ENCODE measurements around the gene TFF1.

GRCh38 chr21:42221385-42222595, 2.9 kb downstream of the ABCG1 start:
- RAMPAGE, total RNA: no peak

DNA sequence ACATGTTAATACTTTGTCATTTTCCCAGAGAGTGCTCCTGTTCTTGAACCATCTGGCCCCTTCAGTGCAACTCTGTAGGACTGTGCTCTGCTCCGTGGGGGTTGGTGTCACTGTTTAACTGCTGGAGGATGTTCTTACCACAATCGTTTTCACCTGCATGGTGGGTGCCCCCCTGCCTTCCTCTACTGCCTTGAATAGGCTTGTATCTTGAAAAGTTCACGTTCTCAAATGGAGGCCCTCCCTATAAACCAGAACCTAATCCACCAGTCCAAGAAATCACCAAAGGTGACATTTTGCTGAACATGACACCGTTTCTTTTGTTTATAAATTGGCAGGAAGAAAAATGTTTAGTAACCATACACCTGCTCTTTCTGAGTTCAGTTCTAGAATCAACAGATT, 13.6 kb downstream of the ABCG1 start:
- RAMPAGE, total RNA: no peak

DNA sequence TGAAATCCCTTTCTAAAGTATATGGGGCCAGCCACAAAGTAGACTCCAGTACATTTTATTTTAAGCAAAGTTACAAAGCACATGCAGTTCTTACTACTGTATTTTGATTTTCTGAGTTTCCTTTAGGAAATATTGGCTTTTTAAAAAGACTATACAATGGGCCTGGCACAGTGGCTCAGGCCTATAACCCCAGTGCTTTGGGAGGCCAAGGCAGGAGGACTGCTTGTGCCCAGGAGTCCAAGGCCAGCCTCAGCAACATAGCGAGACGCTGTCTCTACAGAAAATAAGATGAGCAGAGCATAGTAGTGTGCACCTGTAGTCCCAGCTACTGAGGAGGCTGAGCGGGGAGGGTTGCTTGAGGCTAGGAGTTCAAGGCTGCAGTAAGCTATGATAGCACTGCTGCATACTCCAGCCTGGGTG, 23.1 kb downstream of the ABCG1 start:
- RAMPAGE, total RNA: no peak

DNA sequence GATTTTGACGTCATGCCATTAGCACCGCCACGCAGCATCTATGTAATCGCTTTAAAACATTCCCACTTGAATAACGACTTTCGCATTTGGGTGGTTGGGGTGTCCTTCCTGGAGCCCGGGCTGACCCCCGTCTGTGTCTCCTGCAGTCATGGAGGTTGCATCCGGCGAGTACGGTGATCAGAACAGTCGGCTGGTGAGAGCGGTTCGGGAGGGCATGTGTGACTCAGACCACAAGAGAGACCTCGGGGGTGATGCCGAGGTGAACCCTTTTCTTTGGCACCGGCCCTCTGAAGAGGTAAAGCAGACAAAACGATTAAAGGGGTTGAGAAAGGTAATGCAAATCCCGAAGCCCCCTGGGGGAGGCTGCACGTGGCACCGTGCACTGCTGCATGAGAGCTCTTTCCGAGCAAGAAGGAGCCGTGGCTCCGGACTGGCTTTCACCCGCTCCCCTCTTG, 27.4 kb downstream of the TFF3 start:
- RAMPAGE, total RNA: no peak

DNA sequence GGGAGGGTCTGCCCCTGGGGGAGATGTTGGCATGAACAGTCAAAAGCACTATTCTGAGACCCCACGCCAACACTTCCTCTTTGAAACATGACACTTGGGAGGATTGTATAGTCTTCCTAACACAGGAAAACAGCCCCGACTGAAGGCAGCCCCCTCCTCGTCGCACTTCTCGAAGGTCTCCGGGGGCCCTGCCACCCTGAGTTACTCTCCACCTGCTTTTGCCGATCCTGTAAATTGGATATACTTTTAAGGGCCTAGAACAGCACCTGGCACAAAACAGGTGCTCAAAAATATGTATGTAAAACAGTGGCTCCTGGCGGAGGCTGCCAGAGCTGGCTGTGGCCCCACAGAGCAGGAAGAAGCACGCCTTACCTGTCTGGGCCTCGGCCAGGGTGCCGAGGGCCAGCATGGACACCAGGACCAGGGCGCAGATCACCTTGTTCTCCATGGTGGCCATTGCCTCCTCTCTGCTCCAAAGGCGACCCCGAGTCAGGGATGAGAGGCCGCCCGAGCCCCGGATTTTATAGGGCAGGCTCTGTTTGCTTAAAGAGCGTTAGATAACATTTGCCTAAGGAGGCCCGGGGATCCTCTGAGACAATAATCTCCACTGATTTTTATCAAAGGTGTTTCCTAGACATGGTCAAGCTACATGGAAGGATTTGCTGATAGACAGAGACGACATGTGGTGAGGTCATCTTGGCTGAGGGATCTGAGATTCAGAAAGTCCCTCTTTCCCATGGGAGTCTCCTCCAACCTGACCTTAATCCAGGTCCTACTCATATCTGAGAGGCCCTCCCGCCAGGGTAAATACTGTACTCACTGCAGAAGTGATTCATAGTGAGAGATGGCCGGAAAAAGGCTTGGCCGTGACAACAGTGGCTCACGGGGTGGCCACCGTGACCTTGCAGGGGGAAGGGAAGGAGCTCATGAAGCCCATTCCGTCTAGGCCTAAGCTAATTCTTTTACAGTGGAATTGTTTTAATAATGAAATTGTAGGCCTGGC, at the start of gene TFF1:
Gene TFF1, minus strand, starts transcription at position 497 of the 1,003 bp plus-strand sequence.
- RAMPAGE, total RNA: no peak

- RAMPAGE, total RNA: no peak
Observed at GRCh38 chr21:42370432-42371014, 4.2 kb upstream of the TFF1 start.

GRCh38 chr21:42375994-42376914, 9.9 kb upstream of the TFF1 start:
- RAMPAGE, total RNA: no peak

- RAMPAGE, total RNA: no peak
Observed at GRCh38 chr21:42414940-42415576, 11.4 kb downstream of the UBASH3A start.

DNA sequence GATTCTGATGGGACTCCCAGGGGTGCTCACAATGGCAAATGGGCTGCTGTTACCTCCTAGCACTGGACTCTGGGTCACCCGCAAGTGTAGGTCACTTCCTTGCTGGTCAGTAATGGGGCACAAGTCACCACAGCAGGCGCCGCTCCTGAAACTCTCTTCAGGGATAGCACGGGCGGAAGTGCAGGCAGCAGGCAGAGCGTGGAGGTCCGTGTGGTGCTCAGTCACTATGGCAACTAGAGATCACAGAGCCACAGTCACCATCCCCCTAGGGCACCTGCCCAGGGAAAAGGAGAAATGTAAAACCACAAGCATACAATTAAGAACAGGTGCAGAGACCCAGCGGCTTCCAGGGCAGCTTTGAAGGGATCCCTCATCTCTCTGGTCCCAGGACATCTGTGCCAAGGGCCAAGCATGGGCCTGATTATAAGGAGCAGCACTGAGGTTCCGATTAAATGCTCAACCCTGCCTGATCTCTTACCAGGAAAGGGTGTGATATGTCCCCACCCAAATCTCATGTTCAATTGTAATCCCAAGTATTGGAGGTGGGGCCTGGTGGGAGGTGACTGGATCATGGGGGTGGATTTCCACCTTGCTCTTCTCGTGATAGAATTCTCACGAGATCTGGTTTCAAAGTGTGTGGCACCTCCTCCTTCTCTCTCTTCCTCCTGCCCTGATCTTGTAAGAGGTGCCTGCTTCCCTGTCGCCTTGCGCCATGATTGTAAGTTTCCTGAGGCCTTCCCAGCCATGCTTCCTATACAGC, 35.1 kb downstream of the RSPH1 start:
- RAMPAGE, total RNA: no peak

DNA sequence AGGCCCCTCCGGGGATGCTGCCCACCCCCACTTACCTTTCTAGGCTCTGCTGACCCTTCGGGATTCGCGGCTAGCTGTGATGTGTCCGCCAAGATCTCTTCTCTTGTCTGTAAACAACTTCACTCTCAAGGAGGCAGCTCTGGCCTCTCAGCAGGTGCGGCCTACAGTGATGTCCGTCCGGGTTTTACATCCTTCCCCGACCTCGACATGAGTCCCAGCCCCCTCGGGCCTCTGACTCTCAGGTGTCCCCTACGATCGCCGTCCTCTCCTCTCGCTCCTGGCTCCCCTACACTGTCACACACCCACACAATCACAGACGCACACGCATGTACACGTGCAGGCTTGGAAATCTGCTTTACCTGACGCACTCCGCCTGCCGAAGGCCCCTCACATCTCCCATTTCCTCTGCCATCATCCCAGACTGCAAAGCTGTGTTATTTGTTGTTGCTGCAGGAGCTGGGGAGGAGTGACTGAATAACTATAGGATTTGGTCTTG, 804 bp upstream of the RSPH1 start:
- RAMPAGE, total RNA: no peak

DNA sequence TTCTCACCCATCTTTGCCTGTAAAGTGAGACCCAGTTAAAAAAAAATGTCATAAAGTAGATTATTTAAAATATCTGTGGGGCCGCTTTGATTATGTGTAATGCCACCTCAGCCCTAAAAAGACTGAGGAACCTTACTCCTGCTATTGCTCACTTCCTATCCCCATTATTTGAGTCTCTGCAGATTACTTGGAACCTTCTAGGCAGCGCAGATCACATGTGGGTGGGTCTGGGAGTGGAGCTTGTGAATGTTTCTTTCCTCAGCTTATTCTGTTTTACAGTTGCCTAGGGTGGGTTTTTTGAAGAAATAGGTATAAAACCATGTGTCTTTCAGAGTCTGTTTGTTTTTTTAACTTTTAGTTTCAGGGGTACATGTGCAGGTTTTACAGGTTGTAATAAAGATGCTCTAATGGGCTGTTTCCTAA, 1.7 kb downstream of the SLC37A1 start:
- RAMPAGE, total RNA: no peak

GRCh38 chr21:42527201-42528411, 14.0 kb downstream of the SLC37A1 start:
- RAMPAGE, total RNA: no peak

DNA sequence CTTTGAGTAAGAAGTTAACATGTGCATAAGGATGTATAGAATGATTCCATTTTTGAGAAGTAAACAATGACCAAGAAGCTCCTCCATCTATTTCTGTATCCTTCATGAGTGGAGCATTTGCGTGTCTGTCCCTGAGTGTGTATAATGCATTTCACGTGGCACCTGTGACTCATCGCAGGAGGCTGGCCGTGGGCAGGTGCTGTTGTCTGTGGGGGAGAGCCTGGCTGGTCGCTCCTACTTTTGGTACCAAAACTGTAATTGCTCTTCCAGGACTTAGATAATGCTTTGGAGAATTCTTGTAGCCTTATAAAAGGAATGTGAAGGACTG, 16.5 kb downstream of the SLC37A1 start:
- RAMPAGE, total RNA: no peak

DNA sequence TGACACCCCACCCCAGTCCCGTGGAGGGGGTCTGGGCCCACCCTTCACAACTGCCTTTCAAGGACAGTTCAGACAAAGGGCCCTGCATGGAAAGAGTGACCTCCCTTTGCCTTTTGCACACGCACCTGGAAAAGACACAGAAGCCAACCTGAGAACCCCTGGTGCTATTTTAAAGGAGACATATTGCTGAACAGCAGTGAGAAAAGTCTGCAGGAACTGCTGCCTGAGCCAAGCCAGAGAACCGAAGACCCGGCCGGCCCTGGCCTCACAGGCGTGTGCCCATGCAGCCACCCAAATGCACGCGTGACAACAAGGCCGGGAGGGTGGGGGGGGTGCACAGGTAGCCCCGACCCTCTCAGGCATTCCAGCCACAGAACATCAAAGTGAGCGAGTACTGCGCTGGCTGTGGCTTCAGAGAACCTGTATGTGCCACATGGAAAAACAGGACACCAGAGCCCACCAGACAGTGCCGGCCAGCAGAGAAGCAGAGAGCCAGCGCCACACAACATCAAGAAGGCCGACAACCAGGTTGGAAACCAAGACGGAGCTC, 66.8 kb downstream of the SLC37A1 start:
- RAMPAGE, total RNA: no peak

DNA sequence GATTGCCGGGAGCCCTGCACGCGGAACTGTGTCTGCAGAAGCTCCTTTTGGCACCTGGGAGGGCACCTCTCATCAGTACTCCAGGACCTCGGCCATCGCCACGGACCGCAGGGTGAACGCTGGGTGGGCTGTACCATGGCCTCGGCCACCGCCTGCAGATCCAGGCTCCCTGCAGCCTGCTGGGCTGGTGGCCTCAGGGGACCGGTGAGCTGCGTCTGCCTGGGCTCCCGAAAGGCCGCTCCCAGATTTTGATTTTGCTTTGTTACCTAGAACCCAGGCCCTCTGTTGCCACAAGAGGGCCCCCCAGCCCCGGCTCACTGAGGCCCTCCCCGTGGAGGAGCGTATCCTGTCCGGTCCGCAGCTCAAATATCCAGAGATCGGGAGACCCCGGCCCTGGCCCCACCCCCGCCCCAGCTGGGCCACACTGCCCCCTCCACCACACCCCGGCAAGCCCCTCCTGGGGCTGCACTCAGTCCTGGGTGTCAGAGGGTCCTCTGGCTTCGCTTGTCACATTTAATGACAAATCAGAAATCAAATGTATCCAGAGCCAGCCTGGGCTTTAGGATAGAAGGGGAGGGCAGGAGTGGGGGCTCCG, 60.2 kb upstream of the PDE9A start:
- RAMPAGE, total RNA: no peak

DNA sequence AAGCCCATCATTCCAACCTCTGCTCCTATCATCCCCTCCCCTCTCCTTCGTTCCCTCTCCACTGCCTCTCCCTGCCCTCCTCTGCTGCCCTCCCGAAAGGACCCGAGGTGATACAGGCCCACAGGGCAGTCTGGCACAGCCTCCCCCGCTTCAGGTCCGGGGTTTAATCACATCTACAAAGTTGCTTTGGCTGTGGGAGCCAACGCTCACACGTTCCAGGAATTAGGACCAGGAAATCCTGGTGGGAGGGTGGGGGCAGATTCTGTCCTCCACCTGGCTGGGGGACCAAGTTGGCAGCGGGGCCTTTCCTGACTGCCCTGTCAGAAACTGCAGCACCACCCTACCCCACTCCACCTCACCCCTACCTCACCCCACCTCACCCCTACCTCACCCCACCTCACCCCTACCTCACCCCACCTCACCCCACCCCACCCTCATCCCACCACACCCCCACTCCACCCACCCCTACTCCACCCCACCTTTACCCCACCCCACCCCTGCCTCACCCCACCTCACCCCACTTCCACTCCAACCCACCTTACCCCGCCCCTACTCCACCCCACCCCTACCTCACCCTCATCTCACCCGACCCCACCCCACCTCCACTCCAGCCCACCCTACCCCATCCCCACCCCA, 95.0 kb downstream of the WDR4 start:
- RAMPAGE, total RNA: no peak

- RAMPAGE, total RNA: no peak
Observed at GRCh38 chr21:42812321-42812989, 66.9 kb downstream of the WDR4 start.

- RAMPAGE, total RNA: no peak
Observed at GRCh38 chr21:42863153-42863763, 16.1 kb downstream of the WDR4 start.

- RAMPAGE, total RNA: no peak
Observed at GRCh38 chr21:42878578-42878728, 886 bp downstream of the WDR4 start.

GRCh38 chr21:43209831-43210674, 41.2 kb downstream of the CRYAA start:
- RAMPAGE, total RNA: no peak